Measurements from ENCODE around the genes RRP12 and SFRP5.

DNA sequence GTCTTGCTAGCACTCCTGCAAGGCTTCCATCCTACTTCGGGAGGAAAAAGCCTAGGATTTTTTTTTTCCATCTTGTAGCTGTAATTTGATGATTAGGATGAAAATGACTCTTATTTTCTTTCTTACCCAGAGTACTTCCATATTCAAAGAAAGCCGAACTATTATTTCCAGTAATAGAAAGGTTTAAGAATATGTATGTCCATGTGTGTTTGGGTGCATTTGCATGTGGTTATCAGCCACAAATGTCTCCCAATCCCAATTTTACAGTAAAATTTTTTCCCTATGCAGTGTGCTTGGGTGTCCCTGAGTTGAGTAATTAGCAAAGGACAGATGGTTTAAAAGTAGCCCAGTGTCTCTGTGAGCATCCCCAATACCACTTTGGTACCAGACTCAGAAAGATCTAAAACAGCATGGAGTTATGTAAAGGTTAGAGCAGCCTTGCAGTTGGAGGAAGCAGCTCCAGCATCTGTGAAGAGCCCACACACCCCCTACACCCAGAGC lies 153.9 kb downstream of the LCOR start:
- PRO-cap, 2 experiments, result no peak in any of the 2 experiments

GRCh38 chr10:97274867-97275264 lies 17.6 kb downstream of the ARHGAP19 start:
- PRO-cap, 2 experiments, result no peak in any of the 2 experiments

- PRO-cap, 2 experiments, result peak in 1 of 2 experiments; most common plus-strand start chr10:97291631 (in 1)
Observed at GRCh38 chr10:97291554-97291774, 973 bp downstream of the ARHGAP19 start.

- PRO-cap, 2 experiments, result no peak in any of the 2 experiments
Observed at GRCh38 chr10:97320750-97321529, 1.9 kb downstream of the FRAT1 start.

GRCh38 chr10:97353983-97354501 lies 19.5 kb upstream of the FRAT2 start:
- PRO-cap, 2 experiments, result no peak in any of the 2 experiments

DNA sequence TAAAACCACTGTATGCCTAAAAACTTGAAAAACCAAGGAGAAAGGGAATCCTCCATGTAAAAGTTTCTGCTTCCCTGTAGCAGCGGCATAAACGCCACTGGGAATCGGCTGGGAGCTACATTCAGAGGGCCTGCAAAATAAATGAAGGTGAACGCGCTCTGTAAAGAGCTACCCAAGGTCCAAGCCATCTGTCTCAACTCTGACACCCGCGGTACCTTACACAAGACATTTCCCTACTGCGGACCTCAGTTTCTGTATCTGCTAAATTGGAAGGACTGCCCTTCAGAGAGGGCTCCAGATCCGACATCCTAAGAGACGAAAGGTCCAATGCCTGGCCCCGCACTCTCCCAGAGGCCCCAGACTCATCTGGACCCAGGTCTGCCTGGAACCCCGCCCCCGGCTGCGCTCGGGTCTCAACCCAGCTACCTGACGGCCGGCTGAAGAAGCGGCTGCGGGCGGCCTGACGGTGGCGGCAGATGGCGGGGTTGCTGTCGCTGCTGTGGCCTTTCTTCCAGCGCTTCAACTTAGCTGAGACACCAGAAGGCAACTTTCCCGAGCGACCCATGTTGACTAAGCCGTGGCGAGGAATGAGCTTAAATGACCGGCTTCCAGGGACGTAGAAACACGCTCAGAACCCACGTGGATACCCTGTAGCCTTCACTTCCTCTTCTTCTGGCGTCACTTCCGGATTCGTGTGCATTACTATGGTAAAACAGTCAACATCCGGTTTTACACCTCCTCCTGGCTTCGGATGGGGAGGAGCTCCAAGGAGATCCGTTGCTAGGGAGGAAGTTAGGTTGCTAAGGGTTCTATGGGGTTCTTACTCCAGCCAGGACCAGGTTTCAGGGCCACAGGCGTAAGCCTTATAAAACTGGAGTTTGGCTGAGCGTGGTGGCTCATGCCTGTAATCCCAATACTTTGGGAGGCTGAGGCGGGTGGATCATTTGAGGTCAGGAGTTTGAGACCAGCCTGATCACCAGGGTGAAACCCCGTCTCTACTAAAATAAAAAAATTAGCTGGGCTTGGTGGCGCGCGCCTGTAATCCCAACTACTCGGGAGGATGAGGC lies at the start of gene RRP12:
RRP12 (minus strand) TSS at position 674 of the 1,067 bp plus-strand sequence.
- PRO-cap, 2 experiments, result peak in 2 of 2 experiments; most common plus-strand start position 745 of the sequence (in 1); most common minus-strand start position 674 of the sequence (in 2)

DNA sequence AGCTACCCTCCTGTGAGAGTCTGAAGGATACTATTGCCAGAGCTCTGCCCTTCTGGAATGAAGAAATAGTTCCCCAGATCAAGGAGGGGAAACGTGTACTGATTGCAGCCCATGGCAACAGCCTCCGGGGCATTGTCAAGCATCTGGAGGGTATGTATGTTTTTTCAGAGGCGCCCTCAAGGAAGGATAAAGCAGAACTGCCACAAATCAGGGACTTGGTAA lies 4.9 kb downstream of the PGAM1 start:
- PRO-cap, 2 experiments, result no peak in any of the 2 experiments

GRCh38 chr10:97450600-97451034 lies 4.6 kb downstream of the ZDHHC16 start:
- PRO-cap, 2 experiments, result no peak in any of the 2 experiments

GRCh38 chr10:97497406-97498036 lies 701 bp downstream of the MMS19 start:
- PRO-cap, 2 experiments, result peak in 2 of 2 experiments; most common plus-strand start chr10:97497837 (in 1); most common minus-strand start chr10:97497786 (in 2)

DNA sequence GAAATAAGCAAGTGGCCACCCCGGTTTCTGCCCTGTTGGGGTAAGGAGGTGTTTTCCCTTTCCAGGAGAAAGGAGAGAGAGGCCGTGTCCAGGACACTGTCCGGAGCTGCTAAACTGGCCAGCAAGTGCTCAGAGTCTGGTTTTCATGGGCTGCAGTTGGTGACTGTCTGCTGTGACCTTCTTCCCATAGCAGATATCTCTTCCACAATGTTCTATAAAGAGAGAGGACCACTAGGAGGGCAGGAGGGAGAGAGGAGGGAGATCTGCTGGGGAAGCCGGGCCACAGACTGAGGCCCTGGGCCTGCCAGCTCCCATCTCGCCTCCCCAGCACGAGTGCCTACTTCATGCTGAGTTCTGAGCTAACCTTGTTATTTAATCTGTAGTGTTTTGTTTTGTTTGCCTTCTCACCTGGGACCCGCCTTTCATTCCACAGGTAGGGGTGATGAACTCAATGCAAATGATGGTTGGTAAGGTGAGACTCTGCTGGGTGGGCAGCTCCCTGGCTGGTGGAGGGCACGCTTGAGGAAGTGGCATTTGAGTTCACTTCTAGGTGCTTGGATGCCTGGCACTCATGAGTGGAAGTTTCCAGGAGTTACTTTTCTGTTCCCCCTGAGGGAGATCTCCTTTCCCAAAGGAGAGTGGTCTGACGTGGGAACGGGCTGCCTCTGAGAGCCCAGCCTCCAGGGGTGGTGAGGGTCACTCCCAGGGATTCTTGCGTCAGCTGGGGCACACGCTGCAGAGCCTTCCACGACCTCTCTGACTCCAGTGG lies 22.2 kb downstream of the UBTD1 start:
- PRO-cap, 2 experiments, result no peak in any of the 2 experiments

GRCh38 chr10:97608839-97609917 lies 19.7 kb downstream of the C10orf62 start:
- PRO-cap, 2 experiments, result no peak in any of the 2 experiments

DNA sequence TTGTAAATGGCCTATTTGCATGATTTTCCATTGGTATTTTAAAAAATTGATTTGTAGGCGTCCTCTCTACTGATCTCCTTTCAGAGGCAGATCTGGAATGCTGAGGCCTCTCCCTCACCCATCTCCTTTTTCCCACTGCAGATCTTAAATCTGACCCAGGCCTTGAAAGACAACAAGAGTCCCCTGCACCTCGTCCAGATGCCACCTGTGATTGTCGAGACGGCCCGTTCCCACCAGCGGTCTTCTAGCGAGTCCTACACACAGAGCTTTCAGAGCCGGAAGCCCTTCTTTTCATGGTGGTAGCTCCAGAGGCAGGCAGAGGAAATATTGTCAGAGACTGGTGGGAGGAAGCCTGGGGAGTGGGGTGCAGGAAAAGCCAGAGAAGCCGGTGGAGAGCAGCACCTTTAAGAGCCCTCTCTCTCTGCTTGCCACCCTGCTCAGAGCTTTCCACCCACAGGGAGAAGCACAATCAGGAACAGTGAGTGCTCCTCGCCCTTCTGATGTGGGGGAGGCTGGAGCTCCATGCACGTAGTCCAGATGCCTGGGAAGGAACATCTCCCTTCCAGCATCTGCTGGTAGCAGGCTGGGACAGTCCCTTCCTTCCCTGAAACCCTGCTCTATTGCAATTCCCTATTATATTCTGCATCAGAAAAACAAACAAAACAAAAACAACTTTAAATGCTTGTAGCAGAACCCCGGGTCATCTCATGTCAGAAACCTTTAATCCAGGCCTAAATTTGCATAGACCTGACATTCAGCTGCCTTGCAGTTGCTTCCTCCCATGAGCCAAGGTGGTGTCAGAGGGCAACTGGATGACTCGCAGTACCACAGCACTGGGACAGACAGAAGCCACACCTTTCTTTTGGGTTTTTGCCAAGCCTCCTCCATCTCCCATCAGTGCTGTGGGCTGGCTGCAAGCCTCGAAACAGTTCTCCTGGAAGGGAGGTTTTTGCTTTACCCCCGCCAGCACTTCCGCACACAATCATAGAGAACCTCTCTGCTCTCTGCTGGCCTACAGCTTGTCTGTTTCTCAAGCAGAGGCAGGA lies 13.3 kb downstream of the AVPI1 start:
- PRO-cap, 2 experiments, result no peak in any of the 2 experiments

DNA sequence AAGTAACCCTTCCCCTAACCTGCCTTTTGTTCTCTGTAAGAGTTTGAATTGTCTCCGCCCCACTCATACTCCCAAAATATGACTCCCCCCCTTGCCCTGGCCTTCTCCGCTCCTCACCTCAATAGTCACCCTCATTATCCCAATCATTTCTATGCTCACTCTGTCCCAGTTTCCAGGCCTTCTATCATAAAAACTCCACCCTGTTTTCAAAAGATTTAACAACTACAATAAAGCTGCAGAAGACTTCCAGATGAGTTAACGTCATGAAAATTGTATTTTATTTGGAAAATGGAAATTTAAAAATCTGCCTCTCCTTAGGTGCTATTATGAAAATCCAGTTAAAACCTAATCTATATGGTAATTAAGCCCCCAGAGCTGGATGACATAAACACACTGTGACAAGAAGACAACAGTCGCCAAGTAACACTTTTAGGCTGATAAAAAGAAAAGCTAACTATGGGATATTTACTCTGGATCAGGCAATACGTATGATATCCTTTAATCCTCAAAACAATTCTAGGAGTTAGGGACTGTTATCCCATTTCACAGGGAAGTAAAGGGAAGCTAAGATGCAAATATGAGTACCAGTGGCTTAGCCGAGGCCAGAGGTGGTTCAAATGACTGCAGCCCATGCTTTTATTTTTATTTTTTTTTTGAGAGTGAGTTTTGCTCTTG lies 4.4 kb downstream of the AVPI1 start:
- PRO-cap, 2 experiments, result no peak in any of the 2 experiments

- PRO-cap, 2 experiments, result peak in 1 of 2 experiments; most common minus-strand start chr10:97718750 (in 1)
Observed at GRCh38 chr10:97718581-97719303, 5.2 kb downstream of the MARVELD1 start.

GRCh38 chr10:97738434-97738906 lies 1.5 kb downstream of the ZFYVE27 start:
- PRO-cap, 2 experiments, result no peak in any of the 2 experiments

- PRO-cap, 2 experiments, result no peak in any of the 2 experiments
Observed at GRCh38 chr10:97757117-97757621, 14.6 kb downstream of the SFRP5 start.

DNA sequence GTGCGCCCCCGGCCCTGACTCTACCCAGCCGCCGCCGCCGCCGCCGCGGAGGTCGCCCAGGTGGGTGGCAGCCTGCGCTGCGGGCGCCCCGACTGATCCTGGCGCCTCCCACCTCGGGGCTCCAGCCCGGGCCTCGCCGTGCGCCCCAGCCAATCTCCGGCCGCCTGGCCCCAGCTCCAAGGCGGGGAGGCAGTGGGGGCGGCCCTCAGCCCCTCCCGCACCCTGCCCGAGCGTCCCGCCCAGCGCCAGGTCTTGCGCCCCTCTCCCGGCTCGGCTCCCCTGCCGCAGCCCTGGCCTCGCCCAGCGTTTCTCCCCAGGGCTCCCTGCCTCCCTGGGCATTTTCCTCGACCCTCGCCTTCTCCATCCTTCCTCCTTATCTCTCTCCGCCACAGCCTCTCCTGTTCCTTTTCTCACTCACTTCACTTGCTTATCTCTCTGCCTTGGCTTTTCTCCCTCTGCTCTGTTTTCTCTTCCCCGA lies at the start of gene SFRP5:
SFRP5 (minus strand) TSS at position 94 of the 478 bp plus-strand sequence.
- PRO-cap, 2 experiments, result no peak in any of the 2 experiments

GRCh38 chr10:97781783-97782327 lies 10.1 kb upstream of the SFRP5 start:
- PRO-cap, 2 experiments, result no peak in any of the 2 experiments

GRCh38 chr10:97823607-97824266 lies 25.9 kb upstream of the GOLGA7B start:
- PRO-cap, 2 experiments, result no peak in any of the 2 experiments

- PRO-cap, 2 experiments, result peak in 2 of 2 experiments; most common minus-strand start chr10:98135154 (in 1)
Observed at GRCh38 chr10:98134722-98135467, 438 bp downstream of the R3HCC1L start.